ENCODE measurements around the genes AZI2 and RBMS3.

- RRBS = no CpG with 5 or more reads among the region's 2 CpGs
These were observed 221.2 kb downstream of the THRB start for GRCh38 chr3:24273381-24273941.

DNA sequence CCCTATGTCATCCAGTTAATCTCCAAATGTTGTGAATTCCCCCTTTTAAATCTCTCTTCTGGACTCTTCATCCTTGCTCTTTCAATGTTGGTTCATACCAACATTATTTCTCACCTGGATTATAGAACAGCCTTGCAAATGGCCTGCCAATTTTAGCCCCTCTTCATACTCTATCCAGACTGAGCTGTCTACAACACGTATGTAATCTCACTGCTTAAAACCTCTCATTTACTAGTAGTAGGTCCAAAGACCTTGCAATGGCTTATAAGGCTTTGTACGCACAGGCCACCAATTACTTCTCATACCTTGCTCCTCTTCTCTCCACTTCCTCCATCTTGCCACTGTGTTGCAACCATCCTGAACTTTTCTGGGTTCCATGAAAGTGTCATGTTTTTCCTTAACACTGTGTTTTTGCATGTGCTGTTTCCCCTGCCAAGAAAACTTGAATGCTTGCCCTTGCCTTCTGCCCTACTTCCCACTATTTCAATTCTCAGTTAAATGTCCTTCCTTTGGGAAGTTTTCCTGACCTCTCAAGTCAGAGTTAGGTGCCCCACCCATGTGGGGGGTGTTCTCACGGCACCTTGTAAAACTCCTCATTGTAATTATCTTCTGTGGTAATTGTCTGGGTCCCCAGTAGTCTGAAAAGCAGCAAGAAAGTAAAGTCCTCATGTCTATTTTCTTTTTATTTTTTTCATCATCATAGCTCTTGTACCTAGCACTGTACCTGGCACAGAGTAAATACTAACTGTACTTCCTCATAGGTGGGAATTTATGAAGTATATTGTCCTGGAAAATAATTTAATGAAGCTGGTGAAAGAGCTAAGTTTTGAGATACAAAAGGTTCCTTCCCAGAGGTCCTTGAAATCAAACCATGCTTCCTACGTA lies 182.8 kb downstream of the THRB start:
- RRBS = no CpG with 5 or more reads among the region's 4 CpGs

- RRBS = no CpG with 5 or more reads among the region's 5 CpGs
These were observed 2.3 kb downstream of the RARB start for GRCh38 chr3:25430355-25430755.

DNA sequence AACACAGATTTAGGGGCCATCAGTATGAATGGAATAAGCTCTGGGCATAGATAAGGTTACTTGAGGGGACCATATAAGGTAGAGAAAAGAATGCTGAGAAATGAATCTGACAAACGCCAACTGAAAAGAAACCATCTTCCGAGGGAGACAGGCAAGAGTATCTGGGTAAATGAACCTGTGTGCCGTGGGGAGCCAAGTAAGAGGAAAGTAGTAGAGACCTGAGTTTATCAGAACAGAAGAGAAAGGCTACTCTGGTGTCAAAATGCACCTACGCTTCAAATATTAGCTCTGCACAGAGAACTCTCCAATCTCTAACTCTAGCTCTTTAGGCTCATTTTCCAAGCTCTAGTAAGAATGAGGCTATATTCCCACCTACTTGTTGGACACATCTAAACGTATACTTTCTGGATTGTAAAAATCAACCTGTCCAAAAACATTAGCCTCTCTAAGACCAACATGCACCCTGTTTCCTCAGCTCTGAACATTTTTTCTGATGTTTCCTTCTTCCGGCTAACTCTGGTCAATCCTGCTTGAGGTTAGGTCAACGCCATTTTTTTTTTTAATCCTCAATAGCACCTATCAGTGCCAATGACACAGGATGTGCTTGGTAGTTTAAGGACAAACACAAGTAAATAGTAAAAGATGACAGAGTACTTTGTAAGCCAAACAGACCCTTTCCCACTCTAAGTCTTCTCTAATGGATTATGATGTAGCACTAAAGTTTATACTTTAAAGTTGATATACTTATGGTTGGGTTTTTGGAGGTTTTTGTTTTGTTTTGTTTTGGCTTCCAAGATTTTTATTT lies 53.4 kb downstream of the TOP2B start:
- RRBS = no CpG with 5 or more reads among the region's 7 CpGs

- RRBS = no CpG with 5 or more reads among the region's 1 CpG
These were observed 309.9 kb downstream of the OXSM start for GRCh38 chr3:26099746-26100334.

- RRBS = 2% methylated on average over 5 of the region's 27 CpGs
These were observed 1.2 kb downstream of the LRRC3B start for GRCh38 chr3:26623700-26624272.

- RRBS = no CpG with 5 or more reads among the region's 2 CpGs
These were observed 16.5 kb upstream of the NEK10 start for GRCh38 chr3:27385680-27386115.

- RRBS = no CpG with 5 or more reads among the region's 1 CpG
These were observed 10.8 kb upstream of the ZCWPW2 start for GRCh38 chr3:28337660-28338147.

GRCh38 chr3:28348336-28349310 lies at the start of gene AZI2:
Gene AZI2 (minus strand): TSS chr3:28348824.
- RRBS = under 1% methylated on average over 30 of the region's 87 CpGs

DNA sequence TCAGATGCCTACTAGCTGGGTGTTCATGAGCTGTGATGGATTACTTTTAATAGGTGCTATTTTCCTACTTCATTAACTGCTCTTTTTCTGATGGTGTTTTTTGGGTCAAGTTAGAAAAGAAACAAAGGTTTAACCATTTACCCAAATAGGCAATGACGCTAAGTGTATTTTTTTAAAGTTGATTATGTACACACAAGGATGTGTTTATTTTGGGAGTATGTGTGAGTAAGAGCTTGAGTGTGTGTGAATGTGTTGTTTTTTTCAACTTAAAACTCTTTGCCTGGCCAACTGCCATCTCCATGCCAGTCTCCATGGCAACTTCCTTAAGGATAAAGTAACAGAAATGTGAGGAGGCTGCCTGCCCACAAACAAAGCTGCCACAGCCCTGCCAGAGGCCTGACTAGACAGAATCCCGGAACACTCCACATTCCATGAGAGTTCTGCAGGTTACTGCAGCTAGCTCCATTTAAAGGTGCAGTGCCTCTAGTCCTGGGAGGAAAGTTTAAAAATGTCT lies 215.5 kb upstream of the RBMS3 start:
- RRBS = no CpG with 5 or more reads among the region's 2 CpGs

DNA sequence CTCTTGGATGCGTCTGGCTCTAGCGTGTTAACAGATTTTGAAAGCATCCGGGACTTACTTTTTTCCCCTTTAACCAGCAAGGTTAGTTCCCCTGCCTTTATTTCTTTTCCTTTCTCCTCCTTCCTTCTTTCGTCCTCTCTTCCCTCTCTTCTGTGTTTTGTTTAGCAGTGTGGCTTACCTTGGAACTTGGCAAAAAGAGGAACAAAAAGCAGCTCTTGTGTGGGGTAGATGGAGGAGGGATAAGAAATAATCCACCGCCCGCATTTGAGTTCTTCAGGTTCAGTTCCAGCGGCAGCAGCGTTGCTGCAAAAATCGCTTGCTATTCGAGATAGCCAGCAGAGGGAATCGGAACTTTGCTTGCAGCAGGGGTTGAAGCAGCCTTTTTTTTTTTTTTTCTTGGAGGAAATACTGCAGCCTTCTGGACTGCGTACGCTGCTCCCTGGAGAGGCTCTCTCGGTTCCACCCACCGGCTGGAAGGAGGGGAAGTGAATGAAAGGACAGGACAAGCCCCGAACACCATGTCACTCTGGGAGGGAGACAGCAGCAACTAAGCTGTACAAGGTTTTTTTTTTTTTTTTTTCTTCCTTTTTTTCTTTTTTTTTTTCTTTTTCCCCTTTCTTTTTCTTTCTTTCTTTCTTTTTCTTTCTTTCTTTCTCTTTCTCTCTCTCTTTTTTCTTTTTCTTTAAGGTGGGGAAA lies at the start of gene RBMS3:
RBMS3 (plus strand) TSS at position 519 of the 696 bp plus-strand sequence.
- RRBS = no CpG with 5 or more reads among the region's 16 CpGs

- RRBS = no CpG with 5 or more reads among the region's 8 CpGs
These were observed 158.0 kb downstream of the RBMS3 start for GRCh38 chr3:29438548-29439616.

GRCh38 chr3:29694888-29695270 lies 414.0 kb downstream of the RBMS3 start:
- RRBS = no CpG with 5 or more reads among the region's 1 CpG

DNA sequence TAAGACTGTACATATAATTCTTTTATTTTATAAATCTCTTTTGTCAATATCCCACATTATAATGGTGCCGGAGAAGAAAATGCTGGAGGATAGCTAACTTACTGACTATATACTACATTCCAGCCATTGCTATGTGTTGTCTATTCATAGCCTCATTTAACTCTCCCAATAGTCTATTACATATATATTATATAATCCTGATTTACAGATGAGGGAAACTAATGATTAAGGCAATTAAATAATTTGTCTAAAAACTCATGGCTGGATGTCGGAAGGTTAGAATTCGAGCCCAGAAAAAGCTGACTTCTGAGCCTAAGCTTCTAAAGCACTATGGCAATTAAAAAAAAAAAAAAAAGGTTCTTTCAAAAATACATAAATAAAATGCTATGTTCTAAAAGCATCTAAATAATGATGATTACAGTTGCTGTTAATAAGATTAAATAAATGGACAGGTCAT lies 318.4 kb upstream of the TGFBR2 start:
- RRBS = no CpG with 5 or more reads among the region's 3 CpGs

- RRBS = no CpG with 5 or more reads among the region's 1 CpG
These were observed 317.0 kb upstream of the TGFBR2 start for GRCh38 chr3:30289351-30289784.

- RRBS = no CpG with 5 or more reads among the region's 3 CpGs
These were observed 256.9 kb upstream of the TGFBR2 start for GRCh38 chr3:30349499-30349901.

- RRBS = no CpG with 5 or more reads among the region's 3 CpGs
These were observed 180.2 kb upstream of the TGFBR2 start for GRCh38 chr3:30426096-30426632.

DNA sequence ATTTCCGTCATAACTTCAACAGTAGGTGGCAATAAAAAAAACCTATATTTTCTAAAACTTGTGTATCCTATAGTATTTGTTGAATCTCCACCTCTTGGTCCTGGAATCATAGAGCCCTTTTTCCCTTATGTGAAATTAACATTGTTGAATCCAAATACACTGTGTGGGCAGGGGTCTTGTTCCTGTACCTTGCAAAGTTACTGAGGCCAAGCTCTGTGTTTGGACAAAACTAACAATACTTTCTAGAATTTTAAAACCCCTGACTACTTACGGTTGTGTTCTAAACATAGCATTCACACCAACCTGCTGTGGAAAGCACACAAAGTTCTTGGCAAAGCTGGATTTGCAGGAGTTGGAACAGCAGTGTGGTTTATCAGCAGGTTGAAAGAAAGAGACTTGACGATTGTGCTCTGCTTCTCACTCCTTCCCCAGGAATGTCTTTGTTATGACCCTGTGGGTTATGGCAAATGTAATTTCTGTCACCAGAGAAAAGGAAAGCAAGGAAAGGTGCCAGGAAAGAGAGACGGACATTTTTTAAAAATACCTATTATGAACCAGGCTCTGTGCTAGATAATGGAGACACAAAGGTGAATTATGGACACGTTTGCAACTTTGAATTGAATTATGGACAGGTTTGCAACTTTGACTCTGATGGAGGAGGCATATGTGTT lies 165.6 kb upstream of the TGFBR2 start:
- RRBS = no CpG with 5 or more reads among the region's 5 CpGs

- RRBS = no CpG with 5 or more reads among the region's 5 CpGs
These were observed 10.6 kb downstream of the TGFBR2 start for GRCh38 chr3:30616996-30617440.

GRCh38 chr3:30625810-30626163 lies 19.4 kb downstream of the TGFBR2 start:
- RRBS = no CpG with 5 or more reads among the region's 3 CpGs